Measurements from ENCODE around the gene CYP2W1.

GRCh38 chr7:874900-875911, 1.1 kb upstream of the GET4 start:
- PRO-cap = no peak

GRCh38 chr7:876985-877618, 748 bp downstream of the GET4 start:
- PRO-cap = bidirectional peak, plus-strand start at chr7:877180, minus-strand start at chr7:877170

- PRO-cap = no peak
Measured at GRCh38 chr7:882617-883815, 6.7 kb downstream of the GET4 start.

DNA sequence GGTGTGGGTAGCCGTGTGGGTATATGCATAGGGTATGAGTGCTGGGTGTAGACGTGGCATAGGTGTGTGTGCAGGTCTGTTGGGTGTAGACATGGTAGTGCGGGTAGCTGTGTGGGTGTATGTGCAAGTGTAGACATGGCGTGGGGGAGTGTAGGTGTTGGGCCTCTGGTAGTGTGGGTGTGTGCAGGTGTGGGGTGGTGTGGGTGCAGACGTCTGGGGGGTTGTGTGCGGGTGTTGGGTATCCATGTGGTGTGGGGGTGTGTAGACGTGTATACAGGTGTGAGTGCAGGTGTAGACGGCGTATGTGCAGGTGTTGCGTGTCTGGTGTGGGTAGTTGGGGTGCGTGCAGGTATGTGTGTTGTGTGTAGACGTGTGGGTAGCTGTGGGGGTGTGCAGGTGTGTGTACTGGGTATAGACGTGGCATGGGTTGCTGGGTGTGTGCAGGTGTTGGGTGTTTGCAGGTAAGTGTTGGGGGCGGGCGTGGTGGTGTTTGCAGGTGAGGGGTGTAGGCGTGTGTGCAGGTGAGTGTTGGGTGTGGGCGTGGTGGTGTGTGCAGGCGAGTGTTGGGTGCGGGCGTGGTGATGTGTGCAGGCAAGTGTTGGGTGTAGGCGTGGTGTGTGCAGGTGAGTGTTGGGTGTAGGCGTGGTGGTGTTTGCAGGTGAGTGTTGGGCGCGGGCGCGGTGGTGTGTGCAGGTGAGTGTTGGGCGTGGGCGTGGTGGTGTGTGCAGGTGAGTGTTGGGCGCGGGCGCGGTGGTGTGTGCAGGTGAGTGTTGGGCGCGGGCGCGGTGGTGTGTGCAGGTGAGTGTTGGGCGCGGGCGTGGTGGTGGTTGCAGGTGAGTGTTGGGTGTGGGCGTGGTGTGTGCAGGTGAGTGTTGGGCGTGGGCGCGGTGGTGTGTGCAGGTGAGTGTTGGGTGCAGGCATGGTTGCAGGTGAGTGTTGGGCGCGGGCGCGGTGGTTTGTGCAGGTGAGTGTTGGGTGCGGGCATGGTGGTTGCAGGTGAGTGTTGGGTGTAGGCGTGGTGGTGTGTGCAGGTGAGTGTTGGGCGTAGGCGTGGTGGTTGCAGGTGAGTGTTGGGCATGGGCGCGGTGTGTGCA, 16.5 kb downstream of the GET4 start:
- PRO-cap = no peak

- PRO-cap = no peak
Measured at GRCh38 chr7:914723-915075, 38.3 kb downstream of the GET4 start.

DNA sequence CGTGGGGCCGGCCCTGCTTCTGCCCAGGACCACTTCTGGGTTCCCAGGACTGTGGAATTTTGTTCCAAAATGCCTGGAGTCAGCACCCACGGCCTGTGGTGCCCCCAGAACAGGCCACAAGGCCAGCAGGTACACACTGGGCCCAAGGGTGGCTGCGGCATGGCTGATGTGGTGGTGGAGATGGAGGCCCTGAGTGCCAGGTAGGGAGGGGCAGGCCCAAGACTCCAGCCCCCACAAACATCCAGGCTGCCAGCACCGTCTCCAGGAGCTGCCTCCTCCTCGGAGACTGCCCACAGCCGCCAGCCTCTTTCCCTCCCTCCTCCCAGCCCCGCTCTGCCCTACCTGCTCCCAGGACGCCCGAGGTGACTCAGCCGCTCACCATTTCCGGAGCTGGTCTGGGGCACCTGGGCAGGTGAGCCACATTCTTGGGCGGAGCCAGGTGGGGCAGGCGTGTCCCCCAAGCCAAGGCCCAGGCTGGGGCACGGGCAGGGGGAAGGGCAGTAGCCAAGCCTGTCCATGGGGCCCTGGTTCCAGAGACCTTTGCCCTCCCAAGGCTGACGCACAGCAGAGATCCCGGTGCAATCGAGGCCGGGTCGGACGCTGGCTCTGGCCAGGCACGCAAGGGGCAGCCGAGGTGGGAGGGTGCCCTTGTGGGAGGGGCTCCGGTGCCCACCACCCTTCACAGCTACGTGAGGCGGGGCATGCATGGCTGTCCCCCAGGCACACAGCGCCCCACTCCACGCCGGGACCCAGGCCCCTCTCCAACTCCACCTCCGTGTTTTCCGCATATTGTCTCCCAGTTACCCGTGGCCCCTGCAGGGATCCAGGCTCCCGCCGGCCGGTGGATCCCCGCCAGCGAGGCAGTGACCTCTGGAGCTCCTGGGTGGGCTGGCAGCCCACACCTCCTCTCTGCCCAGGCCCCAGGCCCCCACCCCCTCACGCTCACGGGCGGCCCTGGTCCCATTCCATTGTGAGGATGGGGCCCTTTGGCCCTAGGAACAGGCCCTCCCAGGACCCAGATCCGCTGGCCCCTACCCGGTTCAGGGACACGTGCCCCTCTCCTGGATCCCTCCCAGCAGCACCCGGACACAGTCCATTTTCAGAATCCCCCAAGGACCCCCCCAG, 8.7 kb downstream of the ADAP1 start:
- PRO-cap = no peak

DNA sequence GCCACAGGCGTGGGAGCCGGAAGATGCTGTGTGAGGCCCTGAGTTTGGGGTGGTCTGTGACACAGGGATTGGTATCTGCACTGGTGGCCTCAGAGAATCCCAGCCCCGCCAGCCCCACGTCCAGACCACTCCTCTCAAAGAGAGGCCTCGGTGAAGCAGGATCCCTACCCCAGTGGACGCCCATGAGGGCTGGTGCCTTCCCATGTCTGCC, 8.1 kb upstream of the ADAP1 start:
- PRO-cap = no peak

DNA sequence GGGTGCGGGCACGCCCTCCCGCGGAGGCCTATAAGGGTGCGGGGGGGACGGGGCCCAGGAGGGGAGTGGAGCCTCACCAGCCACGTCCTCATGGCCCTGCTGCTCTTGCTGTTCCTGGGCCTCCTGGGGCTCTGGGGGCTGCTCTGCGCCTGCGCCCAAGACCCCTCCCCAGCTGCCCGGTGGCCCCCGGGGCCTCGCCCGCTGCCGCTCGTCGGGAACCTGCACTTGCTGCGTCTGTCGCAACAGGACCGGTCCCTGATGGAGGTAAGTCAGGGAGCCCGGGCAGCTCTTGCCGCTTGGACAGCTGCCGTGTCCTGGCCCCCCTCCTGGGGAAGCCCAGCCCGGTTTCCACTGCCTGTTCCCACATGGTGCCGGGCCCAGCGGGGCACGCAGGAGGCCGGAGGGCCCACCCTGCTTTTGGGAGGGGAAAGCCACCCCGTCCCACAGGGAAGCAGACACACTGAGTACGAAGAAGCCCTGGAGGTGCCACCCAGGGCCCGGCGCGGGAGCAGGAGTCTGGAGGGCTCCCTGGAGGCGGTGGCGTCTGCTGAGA, at the start of gene CYP2W1:
Gene CYP2W1, plus strand, starts transcription at position 60 of the 553 bp plus-strand sequence.
- PRO-cap = no peak

DNA sequence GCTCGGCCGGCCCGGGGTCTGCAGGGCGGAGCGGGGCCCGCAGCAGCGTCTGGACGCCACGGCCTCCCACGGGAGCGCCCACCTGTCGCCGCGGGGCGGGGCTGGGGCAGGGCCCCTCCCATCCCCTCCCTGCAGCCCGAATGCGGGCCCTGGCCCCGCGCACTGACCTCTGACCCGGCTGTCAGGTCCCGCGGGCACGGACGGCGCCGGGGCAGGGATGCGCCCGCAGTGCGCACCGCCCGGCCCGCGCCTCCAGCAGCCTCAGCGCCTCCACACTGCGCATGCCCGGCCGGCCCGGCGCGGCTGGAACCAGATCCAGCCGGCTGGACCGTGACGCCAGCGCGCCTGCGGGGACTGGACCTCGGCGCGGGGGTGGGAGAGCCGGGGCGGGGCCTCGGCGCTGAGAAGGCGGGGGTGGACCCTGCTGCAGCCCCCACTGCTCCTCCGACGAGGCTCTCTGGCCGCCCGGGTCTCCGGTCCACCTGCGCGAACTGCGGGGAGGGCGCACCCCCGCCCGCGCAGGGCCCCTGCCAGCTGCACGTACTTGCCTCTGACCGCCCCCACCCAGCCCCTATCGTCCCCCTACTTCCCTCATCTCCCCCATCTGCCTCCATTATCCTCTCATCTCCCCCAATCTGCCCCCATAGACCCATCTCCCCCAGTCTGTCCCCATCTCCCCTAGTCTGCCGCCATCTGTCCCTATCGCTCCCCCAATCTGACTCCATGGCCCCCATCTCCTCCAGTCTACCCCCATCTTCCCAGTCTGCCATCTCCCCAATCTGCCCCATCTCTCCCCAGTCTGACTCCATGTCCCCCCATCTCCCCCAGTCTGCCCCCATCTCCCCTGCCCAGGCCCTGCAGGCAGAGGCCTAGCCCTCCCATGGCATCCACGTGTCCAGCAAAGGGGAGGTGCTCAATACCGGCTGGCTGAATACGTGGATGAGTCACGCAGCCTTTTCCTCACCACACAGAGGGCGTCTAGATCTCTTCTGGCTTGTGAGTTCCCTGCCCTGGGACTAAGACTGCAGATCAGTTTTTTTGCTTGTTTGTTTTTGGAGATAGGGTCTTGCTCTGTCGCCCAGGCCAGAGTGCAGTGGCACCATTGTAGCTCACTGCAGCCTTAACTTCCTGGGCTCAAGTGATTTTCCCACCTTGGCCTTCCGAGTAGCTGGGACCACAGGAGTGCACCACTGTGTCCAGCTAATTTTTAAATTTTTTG, 15.8 kb upstream of the GPR146 start:
- PRO-cap = bidirectional peak, plus-strand start at position 436 of the sequence, minus-strand start at position 266 of the sequence

DNA sequence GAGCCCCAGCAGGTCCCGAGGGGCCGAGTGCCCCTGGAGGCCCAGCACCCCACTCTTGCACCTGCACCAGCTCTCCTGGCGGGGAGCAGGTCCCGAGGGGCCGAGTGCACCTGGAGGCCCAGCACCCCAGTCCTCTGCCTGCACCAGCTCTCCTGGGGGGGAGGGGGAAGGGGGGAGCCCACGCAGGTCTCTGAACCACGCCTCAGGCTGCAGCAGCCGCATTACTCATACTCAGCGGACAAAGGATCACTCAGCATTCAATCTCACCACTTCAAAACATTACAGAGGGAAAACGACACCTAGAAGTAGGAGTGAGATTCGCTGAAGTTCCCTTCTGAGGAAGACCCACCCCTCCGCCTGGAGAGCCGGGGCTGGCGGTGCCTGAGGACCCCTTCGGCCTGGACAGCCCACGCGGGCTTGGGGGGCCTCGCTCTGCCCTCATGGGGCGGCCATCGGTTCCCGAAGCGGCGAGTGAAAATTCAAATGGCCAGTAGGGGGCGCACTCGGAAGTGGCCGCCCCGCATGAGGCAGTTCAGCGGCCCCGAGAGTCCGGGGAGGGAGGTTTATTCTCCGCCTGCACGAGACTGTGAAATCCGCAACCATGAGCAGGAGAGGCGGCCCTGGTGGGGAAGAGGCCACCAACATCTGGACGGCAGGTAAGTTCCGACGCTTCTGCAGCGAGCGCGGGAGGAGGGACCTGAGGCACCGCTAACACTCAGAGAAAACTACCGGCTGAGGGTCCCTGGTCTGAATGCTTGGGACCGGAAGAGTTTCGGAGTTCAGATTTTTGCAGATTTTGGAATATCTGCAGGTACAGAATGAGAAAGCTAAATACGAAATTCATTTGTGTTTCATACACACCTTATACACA, 1.1 kb upstream of the GPER1 start:
- PRO-cap = bidirectional peak, plus-strand start at position 228 of the sequence, minus-strand start at position 223 of the sequence; bidirectional peak, plus-strand start at position 530 of the sequence, minus-strand start at position 466 of the sequence

- PRO-cap = no peak
Measured at GRCh38 chr7:1103399-1103761, 15.5 kb downstream of the GPER1 start.

DNA sequence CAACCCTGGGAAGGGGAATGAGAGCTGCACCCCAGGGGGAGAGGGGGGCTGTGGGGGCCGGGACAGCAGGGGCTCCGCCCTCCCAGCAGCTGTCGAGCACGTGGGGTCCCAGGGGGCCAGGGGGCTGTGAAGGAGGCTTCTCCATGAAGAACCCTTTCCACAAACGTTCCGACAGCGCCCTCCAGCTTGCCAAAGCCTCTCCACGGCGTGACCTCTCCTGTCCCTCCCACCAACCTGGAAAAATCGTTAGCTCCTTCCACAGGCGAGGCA, 66.2 kb downstream of the UNCX start:
- PRO-cap = no peak

DNA sequence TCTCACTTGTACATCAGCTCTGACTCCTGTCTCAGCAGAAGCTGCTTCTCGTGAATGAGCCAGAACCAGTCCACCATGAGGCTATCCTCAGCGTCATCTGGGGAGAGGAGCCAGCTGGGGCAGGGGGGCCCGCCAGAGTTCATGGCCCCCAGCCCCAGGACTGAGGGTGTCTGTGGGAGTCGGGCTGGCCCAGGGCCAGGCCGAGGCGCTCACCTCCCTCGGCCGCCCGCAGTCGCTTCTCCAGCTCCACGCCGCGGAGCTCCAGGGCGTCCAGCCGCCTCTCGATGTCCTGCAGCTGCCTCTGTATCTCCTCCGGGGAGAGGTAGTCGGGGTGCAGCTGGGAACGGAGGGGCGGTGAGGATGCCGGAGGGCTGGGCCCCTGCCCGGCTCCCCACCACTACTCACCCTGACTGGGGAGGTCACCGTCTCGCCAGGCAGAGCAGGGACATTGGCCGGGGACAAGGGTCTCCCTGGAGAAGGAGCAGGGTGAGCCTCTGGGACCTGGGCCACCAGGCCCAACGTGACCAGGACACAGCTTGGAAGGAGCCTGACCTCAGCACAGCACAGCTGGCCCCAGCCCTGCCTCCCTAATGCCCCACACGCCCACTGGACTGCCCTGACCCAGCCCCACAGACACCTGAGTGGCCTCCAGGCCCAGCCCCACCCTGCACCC, 21.2 kb downstream of the MICALL2 start:
- PRO-cap = no peak

DNA sequence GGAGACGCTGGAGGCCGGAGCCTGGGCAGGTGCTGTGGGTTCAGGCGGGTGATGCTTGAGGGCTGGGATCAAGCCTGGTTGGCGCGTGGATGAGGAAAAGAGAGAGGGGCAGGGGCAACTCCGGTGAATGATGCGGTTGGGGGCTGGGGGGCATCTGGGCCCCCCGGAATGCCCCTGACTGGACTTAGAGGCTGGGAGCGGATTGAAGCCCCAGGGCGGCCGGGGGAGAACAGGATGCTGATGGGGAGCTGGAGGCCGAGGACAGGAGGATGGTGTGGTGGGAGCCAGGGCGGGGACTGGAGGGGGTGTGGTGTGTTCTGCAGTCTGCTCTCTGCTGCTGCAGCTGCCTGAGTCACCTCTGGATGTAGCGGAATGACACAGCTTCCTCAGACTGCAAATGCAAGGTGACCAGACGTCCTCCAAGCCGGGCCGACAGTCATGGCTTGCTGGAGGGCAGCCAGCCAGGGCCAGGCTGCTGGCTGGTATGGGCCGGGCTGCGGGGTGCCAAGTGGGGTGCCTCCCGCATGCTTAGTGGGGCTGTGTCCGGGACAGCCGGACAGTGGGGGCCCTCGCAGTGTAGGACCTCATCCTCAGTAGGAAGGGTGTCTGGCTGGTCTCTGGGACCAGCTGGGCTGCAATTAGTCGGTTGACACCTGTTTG, 3.3 kb downstream of the MAFK start:
- PRO-cap = no peak

DNA sequence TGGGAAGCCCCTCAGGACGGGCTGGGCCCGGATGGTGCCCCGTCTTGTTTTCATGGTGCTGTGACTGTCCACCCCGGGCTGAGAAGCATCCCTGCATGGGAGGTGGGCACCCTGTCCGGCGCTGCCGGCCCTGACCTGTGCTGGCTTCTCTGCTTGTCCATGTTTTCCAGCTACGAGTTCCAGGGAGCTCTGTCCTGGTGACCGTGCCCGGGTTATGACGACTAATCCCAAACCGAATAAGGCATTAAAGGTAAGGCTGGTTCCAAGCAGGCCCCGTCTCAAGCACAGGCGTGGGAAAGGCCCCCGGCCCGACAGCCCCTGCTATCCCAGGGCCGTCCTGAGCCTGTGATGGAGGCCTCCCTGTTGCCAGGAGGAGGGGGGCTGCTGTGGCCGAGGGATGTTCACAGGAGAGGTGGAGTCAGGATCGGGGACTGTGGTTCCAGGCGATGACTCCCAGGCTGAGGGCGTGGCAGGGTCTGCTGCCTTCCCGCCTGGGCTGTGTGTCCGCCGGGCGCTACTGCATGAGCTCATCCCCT, 8.5 kb downstream of the MAFK start:
- PRO-cap = no peak

DNA sequence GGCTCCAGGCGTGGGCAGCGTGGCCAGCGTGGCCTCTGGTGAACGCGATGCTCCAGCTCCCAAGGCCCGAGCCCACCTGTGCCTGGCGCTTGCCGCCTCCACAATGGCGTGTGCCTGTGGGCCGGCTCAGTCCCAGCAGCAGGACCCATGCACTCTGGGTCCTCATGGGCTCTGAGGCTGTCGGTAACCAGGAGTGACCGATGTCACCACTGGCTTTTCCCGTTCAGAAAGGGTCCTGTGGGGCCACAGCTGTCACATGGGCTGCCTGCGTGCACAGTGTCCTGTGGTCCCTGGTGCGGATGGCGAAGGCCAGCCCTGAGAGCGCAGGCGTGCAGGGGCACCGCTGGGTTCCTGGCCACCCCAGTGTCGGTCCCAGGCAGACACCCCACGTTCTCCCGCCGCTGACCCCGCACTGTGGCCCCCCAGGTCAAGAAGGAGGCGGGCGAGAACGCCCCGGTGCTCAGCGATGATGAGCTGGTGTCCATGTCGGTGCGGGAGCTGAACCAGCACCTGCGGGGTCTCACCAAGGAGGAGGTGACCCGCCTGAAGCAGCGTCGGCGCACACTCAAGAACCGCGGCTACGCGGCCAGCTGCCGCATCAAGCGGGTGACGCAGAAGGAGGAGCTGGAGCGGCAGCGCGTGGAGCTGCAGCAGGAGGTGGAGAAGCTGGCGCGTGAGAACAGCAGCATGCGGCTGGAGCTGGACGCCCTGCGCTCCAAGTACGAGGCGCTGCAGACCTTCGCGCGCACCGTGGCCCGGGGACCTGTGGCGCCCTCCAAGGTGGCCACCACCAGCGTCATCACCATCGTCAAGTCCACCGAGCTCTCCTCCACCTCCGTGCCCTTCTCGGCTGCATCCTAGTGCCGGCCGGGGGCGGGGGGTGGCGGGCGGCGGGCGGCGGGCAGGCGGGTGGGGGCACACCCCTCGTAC, 9.3 kb downstream of the MAFK start:
- PRO-cap = no peak

GRCh38 chr7:1544720-1545305, 11.2 kb downstream of the TMEM184A start:
- PRO-cap = no peak

- PRO-cap = no peak
Measured at GRCh38 chr7:1547566-1548385, 8.2 kb downstream of the TMEM184A start.

DNA sequence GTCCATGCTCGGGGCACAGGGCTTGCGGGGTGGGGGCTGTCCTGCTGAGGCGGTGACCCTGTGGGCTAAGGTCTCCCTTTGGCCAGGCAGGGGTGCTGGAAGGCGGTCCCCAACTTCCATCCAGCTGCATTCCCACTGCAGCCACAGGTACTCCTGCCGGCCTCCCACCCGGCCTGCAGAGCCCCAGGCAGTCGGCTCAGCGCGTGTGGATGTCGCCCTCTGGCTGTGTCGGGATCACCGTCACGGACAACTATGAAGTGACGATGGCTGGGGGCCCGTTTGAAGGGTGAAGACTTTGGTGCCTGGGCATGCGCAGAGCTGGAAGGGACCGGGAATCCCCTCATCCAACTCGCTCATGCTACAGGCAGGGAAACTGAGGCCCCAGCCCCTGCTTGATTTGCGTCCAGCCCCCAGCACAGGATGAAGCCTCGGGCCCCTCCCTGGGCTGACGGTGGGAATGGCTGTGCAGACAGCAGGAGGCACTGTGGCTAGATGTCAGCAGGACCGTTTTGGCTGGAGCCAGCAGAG, 2.3 kb upstream of the TMEM184A start:
- PRO-cap = no peak

GRCh38 chr7:1560119-1561021, 4.4 kb upstream of the TMEM184A start:
- PRO-cap = no peak

Data from neuron (in vitro differentiated cells).